Measurements from ENCODE around the genes DNAJB11, KNG1, ST6GAL1 and MASP1.

DNA sequence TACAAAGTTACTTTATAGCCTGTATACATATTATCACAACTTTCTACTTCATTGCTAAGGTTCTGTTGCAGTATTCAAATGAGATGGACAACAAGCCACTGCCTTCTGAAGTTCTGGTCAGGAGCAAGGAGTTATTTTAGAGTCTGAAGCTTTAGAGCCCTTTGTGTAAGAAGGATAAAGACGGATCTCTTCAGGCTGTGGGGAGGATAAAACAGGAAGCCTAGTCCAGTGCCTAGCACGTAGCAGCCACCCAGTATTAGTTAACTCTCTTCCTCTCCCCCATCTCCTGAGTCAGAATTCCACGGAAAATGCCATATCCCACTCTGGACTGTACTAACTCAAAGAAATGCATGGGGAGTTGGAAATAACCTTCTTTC, 9.5 kb downstream of the IGF2BP2 start:
- PRO-cap, 6 experiments: no peak in any of the 6 experiments
- RAMPAGE, long total RNA, 2 experiments: no peak in any of the 2 experiments
- RRBS: no CpG with 5 or more reads among the region's 3 CpGs

- PRO-cap, 6 experiments: no peak in any of the 6 experiments
- RAMPAGE, long total RNA, 2 experiments: no peak in any of the 2 experiments
- RRBS: no CpG with 5 or more reads among the region's 18 CpGs
Measured at GRCh38 chr3:185935812-185936747, 1.7 kb downstream of the TRA2B start.

- PRO-cap, 6 experiments: peak in 6 of 6 experiments; most common plus-strand start chr3:185938282 (in 4)
- RAMPAGE, long total RNA, 2 experiments: no peak in any of the 2 experiments
- RRBS: no CpG with 5 or more reads among the region's 12 CpGs
Measured at GRCh38 chr3:185938131-185938399, 251 bp upstream of the TRA2B start.

DNA sequence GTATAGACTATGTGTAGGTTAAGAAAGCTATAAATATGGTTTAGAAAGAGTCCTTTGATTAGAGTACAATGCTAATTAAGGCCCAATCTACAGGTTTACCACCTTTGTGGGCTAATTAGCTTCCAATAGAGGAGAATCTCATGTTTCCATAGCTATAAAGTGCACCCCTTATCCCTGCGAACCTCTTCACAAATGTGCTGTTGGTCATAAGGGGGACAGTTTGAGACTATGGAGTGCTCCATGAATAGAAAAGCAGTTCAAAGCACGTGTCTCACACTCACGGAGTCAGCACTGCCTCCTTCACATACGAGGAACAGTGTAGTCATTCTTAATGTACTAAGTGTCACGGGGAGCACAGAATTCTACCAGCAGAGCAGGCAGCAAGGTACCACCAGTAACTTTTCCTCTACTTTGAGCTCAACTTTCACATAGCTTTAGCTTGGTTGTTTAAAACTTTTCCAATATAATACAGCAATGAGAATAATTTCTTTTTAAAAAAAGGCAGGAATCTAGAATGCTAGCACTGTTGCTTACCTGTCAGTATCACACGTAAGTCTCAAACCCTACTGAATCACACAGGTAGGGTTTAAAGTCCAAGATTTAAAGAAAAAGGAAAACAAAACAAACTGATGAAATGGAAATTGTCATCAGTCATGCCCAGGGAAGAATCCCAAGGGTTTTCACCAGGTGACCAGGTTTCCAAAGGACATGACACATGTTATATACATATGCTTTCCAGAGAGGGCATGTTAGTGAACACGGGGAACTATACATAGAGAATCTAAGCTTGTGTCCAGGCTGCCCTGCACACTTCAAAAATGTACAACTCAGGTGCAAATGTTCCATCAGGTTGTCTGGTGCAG, 61.9 kb downstream of the ETV5 start:
- PRO-cap, 6 experiments: no peak in any of the 6 experiments
- RAMPAGE, long total RNA, 2 experiments: no peak in any of the 2 experiments
- RRBS: no CpG with 5 or more reads among the region's 7 CpGs

DNA sequence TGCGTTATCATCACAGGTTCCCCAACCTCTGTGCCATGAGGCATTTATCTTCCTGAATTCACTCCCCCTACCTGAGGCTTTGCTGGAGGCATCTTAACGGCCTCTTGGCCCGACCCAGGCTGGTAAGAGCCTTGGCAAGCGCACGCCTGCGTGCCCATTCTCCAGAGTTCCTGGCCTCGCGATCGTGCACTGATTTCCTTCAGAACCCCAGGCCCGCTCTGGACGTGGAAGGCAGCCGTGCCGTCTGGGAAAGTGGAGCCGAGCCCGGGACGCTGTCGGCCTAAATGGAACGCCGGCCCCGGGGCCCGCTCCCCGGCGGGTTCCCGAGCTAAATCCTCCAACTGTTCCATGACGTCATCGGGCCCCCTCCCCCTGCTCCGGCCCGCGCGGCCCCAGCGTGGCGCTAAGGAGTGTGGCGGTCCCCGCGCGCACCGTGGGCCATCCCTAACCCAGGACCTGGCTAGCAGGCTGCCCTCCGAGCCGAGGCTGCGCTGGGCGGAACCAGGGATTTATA, 84.6 kb upstream of the ETV5 start:
- PRO-cap, 6 experiments: no peak in any of the 6 experiments
- RAMPAGE, long total RNA, 2 experiments: no peak in any of the 2 experiments
- RRBS: 3% methylated on average over 6 of the region's 41 CpGs

GRCh38 chr3:186259548-186259995, 102.5 kb downstream of the DGKG start:
- PRO-cap, 6 experiments: no peak in any of the 6 experiments
- RAMPAGE, long total RNA, 2 experiments: no peak in any of the 2 experiments
- RRBS: 3% methylated on average over 2 of the region's 13 CpGs

- PRO-cap, 6 experiments: no peak in any of the 6 experiments
- RAMPAGE, long total RNA, 2 experiments: no peak in any of the 2 experiments
- RRBS: no CpG with 5 or more reads among the region's 3 CpGs
Measured at GRCh38 chr3:186281067-186281542, 80.9 kb downstream of the DGKG start.

GRCh38 chr3:186383023-186383571, 21.1 kb upstream of the DGKG start:
- PRO-cap, 6 experiments: peak in 6 of 6 experiments; most common plus-strand start chr3:186383289 (in 3); most common minus-strand start chr3:186383166 (in 3)
- RAMPAGE, long total RNA, 2 experiments: no peak in any of the 2 experiments
- RRBS: no CpG with 5 or more reads among the region's 13 CpGs

- PRO-cap, 6 experiments: no peak in any of the 6 experiments
- RAMPAGE, long total RNA, 2 experiments: no peak in any of the 2 experiments
- RRBS: no CpG with 5 or more reads among the region's 7 CpGs
Measured at GRCh38 chr3:186526150-186526713, 17.9 kb downstream of the CRYGS start.

DNA sequence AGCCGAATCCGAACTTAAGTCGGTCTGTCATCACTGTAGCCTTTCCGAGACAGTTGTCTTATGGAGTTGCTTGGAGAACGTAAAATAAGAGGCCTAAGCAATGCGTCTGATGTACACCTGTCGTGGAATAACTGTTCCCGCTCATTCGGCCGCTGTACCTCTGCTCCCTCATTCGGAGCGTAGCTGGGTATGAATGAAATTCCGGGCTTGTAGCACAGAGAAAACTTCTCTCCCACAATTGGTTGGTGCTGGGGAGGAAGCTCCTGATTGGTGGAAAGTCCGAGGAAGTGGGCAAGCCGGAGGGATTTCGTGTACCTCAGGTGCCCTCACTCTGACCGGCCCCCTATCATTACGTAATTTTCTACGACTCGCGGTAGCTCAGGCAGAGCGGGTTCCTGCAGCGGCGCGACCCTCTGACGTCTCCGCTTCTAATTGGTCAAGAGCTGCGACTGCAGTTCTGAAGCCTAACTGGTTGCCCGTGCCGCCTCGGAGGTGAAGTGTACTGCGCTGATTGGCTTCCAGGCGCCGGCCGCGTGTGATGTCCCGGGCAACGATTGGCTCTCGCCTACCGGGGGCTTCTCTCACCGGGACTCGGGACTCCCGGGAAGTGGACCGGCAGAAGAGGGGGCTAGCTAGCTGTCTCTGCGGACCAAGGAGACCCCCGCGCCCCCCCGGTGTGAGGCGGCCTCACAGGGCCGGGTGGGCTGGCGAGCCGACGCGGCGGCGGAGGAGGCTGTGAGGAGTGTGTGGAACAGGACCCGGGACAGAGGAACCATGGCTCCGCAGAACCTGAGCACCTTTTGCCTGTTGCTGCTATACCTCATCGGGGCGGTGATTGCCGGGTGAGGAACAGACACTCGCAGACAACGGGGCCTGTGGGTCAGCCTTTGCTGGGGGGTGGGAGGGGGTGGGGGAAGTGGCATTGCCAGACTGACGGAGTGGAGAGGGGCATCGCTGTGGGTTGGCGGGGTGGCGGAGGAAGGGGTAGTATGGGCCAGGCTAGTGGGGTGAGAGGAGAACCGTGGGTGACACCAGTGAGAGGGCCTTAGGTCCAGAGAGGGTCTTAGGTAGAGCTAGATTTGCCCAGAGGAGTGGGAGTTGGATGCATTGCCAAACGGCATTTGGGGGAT, at the start of gene DNAJB11:
Gene DNAJB11, plus strand, starts transcription at position 597 of the 1,130 bp plus-strand sequence.
- PRO-cap, 6 experiments: peak in 6 of 6 experiments; most common plus-strand start position 597 of the sequence (in 5); most common minus-strand start position 162 of the sequence (in 2)
- RAMPAGE, long total RNA, 2 experiments: start-site peak on the plus strand in 2 of 2 experiments, centred at positions 592 to 600 of the sequence, 621 to 634 reads per replicate
- RRBS: 1% methylated on average over 22 of the region's 69 CpGs

- PRO-cap, 6 experiments: no peak in any of the 6 experiments
- RAMPAGE, long total RNA, 2 experiments: no peak in any of the 2 experiments
- RRBS: no CpG with 5 or more reads among the region's 5 CpGs
Measured at GRCh38 chr3:186716837-186717618, at the start of gene KNG1. KNG1 (plus strand) TSS chr3:186717359.

- PRO-cap, 6 experiments: peak in 2 of 6 experiments; most common plus-strand start chr3:186746267 (in 2)
- RAMPAGE, long total RNA, 2 experiments: no peak in any of the 2 experiments
- RRBS: no CpG with 5 or more reads among the region's 10 CpGs
Measured at GRCh38 chr3:186745971-186746385, 28.8 kb downstream of the KNG1 start.

DNA sequence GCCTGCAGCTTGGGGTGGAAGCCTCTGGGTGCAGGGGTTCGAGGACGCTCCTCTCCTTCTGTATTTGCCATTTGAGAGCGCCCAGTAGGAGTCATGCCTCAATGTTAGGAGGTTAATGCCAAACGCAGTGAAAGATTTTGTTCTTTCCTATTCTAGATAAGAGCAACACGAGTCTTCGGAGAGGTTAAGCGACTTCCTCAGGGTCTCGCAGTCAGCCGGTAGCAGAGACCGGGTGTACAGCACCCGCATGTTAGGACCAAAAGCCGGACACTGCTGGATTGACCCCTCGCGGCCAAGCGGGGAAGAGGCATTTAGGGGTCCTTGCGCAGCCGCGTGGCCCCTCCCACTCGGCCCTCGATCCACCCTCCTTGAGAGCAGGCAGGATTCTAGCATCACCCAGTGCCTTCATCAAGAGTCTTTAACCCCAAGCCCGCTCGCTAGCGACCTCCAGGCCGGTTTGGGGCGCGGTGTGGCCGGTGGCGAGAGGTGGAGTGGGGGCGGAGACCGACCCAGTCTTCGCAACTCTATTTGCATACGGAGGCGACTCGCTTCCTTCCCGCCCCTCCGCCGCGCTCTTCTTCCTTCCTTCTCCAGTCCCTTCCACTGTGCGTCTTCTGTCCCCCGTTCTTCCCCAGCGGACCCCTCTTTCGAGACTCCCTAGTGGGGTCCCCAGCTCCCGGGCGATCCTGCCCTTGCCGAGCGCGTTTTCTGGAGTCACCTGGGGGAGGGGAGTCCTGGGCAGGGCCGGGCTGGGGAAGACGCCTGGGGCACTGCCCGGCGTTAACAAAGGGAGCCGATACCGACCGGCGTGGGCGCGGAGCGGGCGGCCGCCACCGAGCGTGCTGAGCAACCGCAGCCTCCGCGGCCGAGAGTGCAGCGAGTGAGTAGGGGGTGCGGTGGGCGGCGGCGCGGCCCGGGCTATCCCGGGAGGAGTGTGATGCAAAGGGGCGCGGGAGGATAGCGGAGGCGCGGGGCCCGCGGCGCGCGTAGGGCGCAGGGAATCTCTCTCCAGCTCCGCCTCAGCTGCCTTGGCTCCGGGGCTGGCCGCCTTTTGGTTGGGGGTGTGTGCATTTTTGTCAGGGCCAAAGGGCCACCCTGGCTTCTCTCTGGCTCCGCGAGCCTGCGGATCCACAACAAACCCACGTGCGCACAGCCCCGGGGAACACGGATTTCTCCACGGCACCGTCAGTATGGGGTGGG, at the start of gene ST6GAL1:
Gene ST6GAL1, plus strand, starts transcription at position 572 of the 1,200 bp plus-strand sequence.
- PRO-cap, 6 experiments: peak in 6 of 6 experiments; most common plus-strand start position 572 of the sequence (in 4); most common minus-strand start position 459 of the sequence (in 6)
- RAMPAGE, long total RNA, 2 experiments: start-site peak on the plus strand in 2 of 2 experiments, centred at positions 590 to 786 of the sequence, 81 to 198 reads per replicate
- RRBS: 3% methylated on average over 33 of the region's 97 CpGs

- PRO-cap, 6 experiments: no peak in any of the 6 experiments
- RAMPAGE, long total RNA, 2 experiments: no peak in any of the 2 experiments
- RRBS: no CpG with 5 or more reads among the region's 8 CpGs
Measured at GRCh38 chr3:187025931-187026502, 95.7 kb downstream of the ST6GAL1 start.

DNA sequence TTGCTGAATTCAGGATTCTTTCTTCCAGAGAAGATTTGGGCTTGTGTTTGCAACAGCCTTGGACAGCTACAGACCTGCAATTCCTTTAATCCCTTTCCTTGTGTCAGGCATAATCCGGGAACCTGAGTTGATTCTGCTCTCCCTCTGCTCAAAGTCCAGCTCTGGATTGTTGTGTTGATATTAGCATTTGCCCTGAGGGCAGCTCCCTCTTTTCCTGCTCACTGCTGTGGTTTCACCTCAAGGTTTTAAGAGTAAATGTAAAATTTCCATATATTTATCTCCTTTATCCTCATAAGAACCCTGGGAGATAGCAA, 23.3 kb upstream of the RTP1 start:
- PRO-cap, 6 experiments: no peak in any of the 6 experiments
- RAMPAGE, long total RNA, 2 experiments: no peak in any of the 2 experiments
- RRBS: no CpG with 5 or more reads among the region's 1 CpG

DNA sequence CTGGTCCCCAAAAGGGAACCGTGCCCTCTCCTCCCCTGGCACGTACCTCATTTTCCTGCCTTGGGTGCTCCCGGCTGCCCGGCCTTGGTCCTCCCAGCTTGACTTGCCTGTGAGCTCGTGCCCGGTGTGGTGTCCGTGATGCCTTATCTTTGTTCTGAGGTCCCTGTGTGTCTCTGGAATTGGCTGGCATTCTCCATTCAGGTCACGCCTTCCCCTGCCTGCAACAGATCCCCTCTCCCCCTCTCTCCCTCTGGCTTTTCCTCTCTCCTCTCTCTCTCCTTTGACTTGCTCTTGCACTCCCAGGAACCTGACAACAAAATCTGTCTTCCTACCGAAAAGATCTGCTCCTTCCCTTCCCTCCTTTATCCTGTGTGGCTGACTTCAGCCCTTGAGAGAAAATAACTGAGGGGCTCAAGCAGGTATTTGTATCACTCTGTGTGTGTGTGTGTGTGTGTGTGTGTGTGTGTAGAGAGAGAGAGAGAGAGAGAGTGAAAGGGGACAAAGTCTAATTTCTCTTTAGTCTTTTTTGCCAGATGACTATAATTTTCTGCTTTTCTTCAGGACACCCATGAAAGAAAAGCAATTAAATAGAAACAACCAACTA, at the start of gene MASP1:
Gene MASP1, minus strand, starts transcription at position 156 of the 604 bp plus-strand sequence.
- PRO-cap, 6 experiments: peak in 6 of 6 experiments; most common plus-strand start position 283 of the sequence (in 3); most common minus-strand start position 119 of the sequence (in 6)
- RAMPAGE, long total RNA, 2 experiments: start-site peak on the minus strand in 2 of 2 experiments, centred at positions 109 to 112 of the sequence, 350 to 783 reads per replicate
- RRBS: 20% methylated on average over 2 of the region's 9 CpGs

- PRO-cap, 6 experiments: no peak in any of the 6 experiments
- RAMPAGE, long total RNA, 2 experiments: no peak in any of the 2 experiments
- RRBS: no CpG with 5 or more reads among the region's 8 CpGs
Measured at GRCh38 chr3:187318770-187319304, 27.3 kb upstream of the MASP1 start.

DNA sequence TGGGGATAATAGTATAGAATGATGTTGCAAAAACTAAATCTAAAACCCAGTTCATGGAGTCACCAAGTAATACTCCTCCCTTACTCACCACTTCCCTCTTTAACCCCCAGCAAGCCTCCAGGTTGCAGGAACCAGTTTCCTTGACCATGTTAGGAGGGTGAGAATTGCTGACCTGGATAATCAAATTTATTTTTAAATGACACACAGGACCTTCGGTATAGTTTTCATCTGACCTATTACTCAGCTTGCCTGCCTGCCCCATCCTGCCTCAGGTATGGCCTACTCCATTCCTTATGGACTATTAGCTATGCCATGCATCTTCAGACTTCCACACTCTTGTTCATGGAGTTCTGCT, 877 bp downstream of the RTP4 start:
- PRO-cap, 6 experiments: no peak in any of the 6 experiments
- RAMPAGE, long total RNA, 2 experiments: no peak in any of the 2 experiments
- RRBS: no CpG with 5 or more reads among the region's 1 CpG

GRCh38 chr3:187743556-187744597, 1.4 kb downstream of the BCL6 start:
- PRO-cap, 6 experiments: peak in 6 of 6 experiments; most common plus-strand start chr3:187743790 (in 4); most common minus-strand start chr3:187743676 (in 2)
- RAMPAGE, long total RNA, 2 experiments: no peak in any of the 2 experiments
- RRBS: 6% methylated on average over 7 of the region's 57 CpGs

DNA sequence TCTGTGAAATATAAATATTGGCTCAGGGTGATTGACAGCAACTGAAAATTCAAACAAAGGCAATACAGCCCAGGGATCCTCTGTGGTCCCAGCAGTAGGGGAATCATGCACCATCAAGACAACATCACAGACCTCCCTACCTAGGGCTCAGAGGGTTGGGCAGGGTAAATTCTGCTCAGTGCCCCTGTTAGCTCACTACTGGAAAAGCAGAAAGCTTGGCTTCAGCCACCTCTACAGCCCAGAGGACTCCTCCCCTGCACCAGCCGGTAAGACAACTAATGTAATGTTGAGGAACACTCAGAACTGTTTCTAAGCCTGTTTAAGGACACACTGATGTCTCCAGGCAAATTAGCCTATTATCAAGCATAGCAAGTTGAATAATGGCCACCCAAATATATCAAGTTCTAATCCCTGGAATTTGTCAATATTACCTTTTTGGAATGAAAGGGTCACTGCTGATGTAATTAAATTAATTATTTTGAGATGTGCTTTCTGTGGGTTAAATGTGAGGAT, 117.3 kb upstream of the LPP start:
- PRO-cap, 6 experiments: no peak in any of the 6 experiments
- RAMPAGE, long total RNA, 2 experiments: no peak in any of the 2 experiments
- RRBS: no CpG with 5 or more reads among the region's 1 CpG

Data from heart left ventricle (tissue), 7 donors.